Tongue (tissue), 2 donors: ENCODE data around the genes ZNF888, ZNF347, NLRP12 and CACNG7.

DNA sequence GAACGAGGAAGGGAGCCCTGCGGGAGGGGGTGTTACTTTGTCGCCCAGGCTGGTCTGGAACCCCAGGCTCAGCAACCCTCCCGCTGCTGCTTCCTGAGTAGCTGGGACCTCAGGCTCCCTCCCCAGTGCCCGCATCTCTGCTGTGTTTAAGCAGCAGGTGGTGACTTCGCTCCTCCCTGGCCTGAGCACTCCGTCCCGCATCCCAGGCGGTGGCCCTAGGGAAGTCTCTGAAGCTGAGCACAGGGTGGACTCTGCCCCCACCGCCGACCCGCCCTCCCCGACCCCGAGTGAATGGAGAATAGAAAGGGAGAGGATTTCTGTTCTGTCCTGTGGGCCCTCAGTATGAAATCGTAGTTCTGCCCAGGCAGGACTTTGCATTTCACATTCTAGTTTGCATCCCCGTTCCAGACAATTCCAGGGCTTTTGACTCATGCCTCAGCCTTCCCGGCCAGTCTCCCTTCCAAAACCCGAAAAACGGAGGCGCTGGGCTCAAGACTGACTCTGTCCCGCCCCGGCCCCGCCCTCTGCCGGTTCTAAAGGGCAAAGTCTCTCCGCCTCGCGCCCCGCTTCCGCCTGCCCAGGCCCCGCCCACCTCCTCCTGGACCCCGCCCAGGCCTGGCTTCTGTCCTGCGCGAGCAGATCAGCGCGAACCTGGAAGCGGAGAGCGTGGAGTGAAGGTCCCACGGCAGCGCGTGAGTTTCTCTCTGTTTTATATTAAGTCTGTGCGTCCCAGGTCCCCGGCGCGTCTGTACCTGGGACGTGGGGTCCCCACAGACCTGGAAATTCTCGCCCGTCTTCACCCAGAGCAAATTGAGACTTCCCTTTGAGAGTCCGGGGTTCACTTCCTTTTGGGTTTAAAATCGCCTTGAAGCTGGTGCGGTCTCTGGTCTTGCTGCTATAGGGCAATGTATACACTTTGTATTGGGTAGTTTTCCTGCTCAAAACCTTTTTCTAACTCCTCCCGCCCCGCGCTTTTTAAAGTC lies 30.9 kb downstream of the ZNF701 start:
- RAMPAGE, long total RNA, result no peak

- RAMPAGE, long total RNA, result no peak
Measured at GRCh38 chr19:52630891-52631811, 59.1 kb downstream of the ENSG00000269825 start.

DNA sequence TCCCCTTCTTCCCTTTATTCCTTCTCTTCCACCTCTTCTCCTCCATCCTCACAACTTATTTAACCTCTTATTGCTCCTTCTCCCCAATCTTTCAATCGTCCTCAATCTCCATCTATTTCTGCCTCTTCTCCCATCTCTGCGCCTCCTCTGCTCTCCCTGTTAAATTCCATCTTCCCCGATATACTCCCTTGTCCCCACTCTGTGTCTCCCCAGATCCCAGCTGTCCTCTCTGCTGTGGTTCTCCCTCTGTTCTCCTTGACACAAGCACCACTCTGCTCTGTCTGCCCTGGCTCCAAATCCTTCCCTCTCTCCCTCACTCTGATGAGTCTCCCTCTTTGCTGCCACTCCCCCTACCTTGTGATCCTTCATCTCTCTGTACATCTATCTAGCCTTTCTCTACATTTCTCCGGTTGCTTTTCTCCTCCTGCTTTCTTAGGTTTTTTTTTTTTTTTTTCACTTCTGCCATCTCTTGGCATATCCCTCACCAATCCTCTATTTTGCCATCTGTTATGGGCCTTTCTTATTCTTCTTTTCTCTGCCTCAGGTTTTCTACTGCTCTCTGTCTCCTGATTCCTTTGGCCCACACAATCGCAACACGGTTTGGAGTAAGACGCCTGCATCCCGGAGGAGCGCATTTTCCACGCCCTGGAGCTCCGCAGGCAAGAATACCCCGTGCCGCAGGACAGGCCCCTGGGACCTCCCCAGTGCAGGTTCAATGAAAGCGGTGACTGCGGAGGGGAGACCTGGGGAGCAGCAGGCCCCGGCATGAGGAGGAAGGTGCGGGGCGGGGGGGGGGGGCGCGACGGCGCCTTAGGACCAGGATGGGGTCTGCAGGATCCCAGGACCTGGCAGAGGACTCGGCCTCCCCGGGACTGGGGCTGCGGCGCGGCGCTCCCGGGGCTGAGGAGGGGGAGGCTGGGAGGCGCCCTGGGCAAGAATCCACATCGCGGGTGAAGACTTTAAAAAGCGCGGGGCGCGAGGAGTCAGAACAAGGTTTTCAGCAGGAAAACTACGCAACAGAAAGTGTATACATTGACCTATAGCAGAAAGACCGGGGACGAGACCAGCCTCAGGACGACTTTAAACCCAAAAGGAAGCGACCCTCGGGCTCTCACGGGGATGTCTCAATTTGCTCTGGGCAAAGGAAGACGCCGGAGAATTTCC lies 711 bp downstream of the ZNF611 start:
- RAMPAGE, long total RNA, result no peak

DNA sequence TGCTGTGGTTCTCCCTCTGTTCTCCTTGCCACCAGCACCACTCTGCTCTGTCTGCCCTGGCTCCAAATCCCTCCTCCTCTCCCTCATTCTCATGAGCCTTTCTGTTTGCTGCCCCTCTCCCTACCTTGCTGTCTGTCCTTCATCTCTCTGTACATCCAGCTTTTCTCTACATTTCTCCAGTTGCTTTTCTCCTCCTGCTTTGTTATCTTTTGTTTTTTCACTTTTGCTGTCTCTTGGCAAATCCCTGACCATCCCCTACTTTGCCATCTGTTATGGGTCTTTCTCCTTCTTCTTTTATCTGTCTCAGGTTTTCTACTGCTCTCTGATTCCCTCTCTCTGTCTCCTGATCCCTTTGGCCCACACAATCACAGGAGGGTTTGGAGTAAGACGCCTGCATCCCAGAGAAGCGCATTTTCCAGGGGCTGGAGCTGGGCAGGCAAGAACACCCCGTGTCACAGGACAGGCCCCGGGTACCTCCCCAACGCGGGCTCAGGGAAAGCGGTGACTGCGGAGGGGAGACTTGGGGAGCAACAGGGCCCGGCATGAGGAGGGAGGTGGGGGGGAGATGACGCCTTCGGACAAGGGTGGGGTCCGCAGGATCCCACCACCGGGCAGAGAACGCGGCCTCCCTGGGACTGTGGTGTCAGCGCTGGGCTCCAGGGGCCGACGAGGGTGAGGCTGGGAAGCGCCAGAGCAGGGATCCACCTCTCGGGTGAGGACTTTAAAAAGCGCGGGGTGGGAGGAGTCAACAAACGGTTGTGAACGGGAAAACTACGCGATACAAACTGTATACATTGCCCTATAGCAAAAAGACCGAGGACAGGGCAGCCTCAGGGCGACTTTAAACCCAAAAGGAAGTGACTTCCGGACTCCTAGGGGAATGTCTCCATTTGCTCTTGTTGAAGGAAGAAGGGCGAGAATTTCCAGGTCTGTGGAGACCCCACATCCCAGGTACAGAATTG lies 588 bp downstream of the ZNF888 start:
- RAMPAGE, long total RNA, result no peak

DNA sequence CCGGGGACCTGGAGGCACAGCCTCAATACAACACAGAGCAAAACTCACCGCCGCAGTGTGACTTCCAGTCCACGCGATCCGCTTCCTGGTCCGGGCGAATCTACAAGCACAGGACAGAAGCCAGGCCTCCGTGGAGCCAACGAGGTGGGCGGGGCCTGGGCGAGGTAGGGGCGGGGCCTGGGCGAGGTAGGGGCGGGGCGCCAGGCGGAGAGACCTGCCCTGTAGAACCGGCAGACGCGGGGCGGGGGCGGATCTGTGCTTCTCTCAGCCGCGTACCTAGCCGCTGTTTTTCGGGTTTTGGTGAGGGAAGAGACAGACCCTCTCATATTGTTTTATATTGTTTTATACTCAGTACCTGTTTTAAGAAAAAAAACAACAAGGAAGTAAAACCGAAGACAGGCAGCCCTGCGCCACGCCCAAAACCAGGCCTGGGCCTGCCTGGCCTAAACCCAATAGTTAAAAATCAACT lies at the start of gene ZNF888:
Gene ZNF888, minus strand, starts transcription at position 108 of the 469 bp plus-strand sequence.
- RAMPAGE, long total RNA, result start-site peak on the minus strand centred at position 121 of the sequence, 82 bp wide, 21 and 14 reads in 2 replicates

GRCh38 chr19:52936975-52937745 lies 13.9 kb upstream of the ZNF888 start:
- RAMPAGE, long total RNA, result no peak

- RAMPAGE, long total RNA, result start-site peak on the minus strand at chr19:52942395-52942656, 65 and 21 reads in 2 replicates
Measured at GRCh38 chr19:52942297-52943468, 19.5 kb upstream of the ZNF888 start.

DNA sequence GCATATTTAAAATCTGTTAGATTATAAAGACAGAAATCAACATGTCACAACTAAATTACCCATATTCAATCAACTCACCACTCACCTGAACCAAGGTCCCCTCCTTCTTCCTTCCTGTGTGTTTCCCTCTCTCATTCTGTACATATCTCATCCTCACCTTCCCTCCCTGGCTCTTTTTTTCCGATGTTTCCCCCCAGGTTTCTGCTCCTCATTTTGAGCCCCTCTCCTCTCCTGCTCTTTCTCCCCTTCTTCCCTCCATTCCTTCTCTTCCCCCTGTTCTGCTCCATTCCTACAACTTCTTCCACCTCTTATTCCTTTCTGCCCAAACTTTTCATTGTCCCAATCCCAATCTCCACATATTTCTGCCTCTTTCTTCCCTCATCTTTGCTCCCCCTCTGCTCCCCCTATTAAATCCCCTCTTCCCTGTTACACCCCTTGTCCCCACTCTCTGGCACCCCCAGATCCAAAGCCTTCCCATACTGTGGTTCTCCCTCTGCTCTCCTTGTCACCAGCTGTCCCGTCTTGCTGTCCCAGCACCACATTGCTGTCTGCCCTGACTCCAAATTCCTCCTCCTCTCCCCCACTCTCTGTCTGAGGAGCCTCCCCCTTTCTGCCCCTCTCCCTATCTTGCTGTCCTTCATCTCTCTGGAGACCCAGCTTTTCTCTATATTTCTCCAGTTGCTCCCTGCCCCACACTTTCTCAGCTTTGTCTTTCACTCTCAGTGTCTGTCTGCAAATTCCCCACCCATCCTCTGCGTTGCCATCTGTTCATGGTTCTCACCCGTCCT lies 13.4 kb downstream of the ZNF160 start:
- RAMPAGE, long total RNA, result no peak

- RAMPAGE, long total RNA, result no peak
Measured at GRCh38 chr19:53158823-53159265, at the start of gene ZNF347. ZNF347 (minus strand) TSS chr19:53159053.

GRCh38 chr19:53422972-53423409 lies 8.8 kb upstream of the ZNF761 start:
- RAMPAGE, long total RNA, result no peak

- RAMPAGE, long total RNA, result no peak
Measured at GRCh38 chr19:53423554-53424095, 8.2 kb upstream of the ZNF761 start.

DNA sequence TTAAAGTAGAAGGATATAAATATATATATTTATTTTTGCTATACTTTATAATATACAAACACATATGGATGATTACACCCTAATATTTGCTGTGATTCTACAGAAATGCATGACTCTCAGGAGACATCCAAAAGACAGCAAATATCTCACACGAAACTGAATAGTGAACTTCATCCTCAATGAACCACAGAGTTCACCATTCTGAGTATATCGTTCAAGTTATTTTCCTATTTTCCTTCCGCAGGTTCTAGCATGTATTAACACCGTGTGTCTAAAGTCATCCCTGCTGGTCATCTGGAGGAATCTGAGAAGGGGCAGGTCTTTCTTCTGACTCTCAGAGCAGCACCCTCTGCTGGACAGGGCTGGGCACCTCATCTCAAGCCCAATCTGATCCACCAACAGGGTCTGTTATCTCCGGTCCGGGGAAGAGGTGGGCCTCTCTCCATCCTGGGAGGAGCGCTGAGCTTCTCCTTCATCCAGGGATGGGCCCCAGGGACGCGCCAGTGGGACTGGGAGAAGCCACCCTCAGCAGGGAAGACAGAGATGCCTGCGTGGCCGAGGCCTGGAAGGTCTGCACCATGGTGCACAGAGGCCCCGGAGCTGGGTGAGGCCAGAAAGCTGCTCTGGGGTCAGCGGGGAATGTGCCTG lies 26.1 kb upstream of the ZNF331 start:
- RAMPAGE, long total RNA, result no peak

DNA sequence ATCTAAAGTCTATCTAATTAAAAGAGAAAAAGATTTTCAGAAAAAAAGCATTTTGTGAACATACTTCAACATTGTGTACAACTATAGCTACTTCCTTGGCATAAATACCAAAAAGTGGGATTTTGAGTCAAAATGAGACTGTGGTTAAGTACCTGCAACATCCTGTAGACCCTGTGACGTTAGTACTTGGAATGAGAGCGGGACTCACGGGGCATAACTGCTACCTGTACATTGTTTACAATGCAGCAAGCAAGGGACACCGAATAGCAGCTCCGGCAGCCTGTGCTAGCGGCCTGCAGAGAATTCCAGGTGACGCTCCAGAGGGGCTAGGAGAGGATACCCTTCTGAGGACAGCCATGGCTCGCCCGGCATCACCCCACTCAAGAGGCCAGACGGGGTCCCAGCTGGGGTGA lies 860 bp upstream of the ZNF331 start:
- RAMPAGE, long total RNA, result no peak

DNA sequence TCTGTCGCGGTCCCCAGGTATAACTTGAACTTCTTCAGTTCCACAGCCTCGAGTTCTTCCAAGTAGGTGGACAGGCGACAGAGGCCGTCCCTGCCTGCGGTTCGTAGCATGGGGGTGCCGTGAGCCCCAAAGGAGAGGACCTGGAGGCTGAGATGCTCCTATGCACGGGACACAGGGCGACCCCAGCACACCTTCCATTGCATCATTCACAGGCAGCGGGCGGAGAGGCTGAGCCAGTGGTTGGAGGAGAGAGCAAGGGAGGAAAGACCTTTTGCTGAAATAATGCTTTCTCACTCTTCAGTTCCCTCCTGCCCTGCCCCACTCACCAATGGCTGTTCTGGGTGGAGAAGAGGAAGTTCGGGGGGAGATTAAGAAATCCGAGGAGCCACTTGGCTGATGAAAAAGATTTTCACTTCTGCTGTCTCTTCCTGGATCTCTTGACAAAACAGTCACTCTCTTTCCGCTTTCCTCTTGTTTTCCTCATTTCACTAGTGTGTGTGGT lies at the start of gene NLRP12:
Gene NLRP12, minus strand, starts transcription at position 250 of the 502 bp plus-strand sequence.
- RAMPAGE, long total RNA, result no peak

DNA sequence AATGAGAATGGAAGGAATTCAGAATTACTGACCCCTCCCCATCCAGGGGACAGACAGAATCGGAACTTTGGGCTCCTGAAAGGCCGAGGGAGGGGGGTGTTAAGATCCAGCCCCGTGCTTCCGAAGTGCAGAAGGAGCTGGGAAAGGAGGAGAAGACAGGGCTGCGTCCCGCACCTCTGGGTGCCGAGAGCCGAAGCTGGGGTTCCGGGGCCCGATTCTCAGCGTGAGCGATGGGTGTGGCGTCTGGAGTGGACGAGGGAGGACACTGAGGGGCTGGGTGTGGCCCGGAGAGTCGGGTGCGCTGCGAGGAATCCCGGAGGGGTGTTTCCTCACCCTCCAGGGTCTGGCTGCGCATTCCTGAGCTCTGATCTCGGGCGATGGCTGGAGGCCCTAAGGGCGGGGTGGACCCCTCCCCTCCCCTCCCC lies 766 bp downstream of the MYADM start:
- RAMPAGE, long total RNA, result no peak

DNA sequence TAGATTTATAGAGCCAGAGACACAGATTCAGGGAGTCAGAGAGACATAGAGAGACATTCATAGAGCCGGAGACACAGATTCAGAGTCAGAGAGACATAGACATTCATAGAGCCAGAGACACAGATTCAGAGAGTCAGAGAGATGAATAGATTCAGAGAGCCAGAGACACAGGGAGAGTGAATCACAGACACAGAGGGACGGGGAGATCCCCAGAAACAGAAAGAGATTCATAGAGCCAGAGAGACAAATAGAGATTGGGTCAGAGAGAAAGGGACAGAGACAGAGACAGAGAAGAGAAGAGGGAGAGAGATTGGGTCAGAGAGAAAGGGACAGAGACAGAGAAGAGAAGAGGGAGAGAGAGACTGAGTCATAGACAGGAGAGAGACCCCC lies 1.3 kb upstream of the PRKCG start:
- RAMPAGE, long total RNA, result no peak

DNA sequence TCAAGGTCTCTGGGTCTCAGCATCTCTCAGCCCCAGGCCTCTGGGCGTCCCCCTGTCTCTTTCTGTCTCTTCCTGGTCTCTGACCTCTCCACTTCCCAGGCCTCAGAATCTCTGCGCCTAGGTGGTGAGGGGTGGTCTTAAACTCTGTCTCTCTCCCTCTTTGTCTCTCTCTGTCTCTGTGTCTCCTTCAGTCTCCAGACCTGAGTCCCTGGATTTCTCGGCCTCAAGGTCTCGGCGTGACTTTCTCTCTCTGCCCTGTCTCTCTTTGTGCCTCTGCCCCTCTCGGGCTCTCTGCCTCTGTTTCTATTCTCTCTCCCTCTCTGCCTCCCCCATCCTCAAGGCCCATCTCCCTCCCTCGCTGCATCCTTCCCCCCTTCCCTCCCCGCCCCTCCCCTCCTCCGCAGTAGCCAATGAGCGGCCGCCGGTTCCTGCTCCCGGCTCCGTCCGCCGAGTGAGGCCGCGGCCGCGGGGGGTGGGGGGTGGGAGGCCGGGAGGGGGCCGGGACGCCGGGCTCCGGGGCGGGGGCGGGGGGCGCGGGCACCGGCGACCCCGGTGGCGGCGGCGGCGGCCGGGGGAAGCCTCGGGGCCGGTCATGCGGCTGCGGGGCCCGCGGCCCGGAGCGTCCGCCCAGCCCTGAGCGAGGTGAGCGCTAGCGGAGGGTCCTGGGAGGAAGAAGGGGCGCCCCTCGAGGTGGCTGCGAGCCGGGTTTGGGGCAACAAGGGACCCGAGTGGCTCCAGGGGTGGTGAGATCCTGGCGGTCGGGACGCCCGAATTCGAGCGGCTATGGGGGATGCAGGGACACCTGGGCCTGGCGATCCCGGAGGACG lies at the start of gene CACNG7:
Gene CACNG7, plus strand, starts transcription at position 403 of the 827 bp plus-strand sequence.
- RAMPAGE, long total RNA, result no peak

DNA sequence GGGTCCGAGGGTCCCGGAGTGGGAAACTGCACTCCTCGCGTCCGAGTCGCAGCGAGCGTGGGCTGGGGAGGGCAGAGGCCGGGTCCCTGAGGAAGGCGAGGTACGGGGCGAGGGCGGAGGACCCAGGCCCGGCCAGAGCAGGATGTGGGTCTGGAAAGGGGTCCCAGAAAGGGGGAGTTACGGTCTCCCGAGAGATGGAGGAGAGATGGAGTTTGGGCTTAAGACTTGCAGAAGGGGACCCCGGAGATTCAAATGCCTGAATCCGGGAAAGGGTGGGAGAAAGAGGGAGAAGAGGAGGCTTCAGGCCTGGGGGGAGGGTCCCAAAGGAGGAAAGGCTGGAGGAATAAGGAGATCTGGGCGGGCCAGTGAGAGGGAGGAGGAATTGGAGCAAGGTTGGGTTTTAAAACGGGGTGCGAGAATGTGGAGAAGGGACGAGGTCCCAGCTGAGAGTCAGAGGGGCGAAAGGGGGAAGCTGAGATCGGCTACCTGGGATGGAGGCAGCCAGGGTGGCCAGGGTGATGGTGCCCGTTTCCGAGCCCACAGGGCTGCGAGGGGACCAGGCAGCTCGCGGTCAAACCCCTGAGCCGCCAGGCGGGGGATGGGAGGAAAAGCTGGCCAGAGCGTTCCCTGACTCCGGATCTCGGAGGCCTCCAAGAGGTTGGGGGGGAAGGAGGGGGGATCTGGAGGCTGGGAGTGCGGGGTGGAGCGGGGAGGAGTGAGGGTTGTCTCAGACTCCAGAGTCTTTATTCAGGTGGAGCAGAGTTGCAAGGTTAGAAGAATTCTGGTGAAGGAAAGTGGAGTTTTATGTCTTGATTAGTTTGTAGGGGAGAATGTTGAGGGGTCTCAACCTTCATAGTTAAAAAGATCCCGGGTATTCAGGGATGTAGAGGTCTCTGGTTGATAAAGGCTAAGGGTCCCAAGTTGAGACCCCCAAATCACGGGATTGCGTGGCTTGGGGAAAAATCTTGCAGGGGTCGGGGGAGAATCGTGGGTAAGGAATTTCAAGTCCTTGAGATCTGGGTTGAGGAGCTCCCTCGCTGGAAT lies 947 bp downstream of the CACNG7 start:
- RAMPAGE, long total RNA, result no peak

- RAMPAGE, long total RNA, result no peak
Measured at GRCh38 chr19:53942031-53942931, 20.5 kb upstream of the CACNG8 start.

DNA sequence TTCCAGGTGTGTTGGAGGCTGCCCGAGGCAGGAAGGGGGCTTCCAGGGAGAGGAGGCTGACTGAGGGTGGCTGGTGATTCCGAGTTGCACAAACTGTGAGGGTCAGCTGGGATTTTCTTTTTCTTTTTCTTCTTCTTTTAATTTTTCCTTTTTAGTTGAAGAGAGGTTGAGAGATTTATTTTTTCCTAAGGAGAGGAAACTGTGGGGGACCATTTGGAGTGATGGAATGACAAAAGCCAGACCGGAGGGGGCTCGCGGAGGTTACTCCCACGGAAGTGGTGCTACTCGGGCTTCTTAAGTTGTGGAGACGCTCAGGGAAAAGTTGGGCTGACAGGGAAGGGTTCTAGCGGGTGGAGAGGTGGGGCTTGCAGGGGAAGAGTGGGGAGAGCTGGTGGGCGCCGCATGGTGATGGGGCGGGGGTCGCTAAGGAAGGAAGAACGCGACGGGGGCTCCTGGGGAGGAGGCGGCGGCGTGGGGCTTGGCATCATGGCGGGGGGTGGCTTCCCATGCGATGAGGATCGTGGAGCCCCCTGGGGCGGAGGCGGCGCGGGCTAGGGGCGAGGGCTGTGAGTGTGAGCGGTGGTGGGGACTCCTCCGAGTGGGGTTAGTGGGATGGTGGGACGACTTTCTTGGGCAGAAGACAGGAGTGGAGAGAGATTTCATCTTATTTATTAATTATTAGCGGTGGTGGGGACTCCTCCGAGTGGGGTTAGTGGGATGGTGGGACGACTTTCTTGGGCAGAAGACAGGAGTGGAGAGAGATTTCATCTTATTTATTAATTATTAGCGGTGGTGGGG lies 754 bp upstream of the CACNG8 start:
- RAMPAGE, long total RNA, result no peak